ENCODE data around the genes CTNNBL1 and TGM2.

DNA sequence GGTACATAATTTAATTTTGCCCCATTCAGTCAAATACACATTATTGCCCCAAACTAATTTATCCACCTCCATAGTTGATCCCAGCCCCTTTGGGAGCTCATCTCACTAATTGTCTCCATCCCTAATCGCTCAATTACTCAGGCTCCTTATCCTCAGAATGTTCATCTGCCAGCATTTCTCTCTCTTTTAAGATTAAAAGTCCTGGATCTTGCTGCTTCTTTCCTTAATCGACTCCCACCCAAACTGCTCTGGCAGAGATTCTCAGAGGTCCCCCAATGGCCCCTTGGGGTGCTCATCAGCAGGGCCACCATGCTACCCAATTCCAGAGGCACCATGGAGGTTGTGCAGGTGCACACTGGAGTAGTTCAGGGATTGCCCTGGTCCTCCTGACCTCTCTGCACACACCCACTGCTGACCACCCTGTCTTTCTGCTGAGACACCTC lies 18.3 kb upstream of the NNAT start:
- PRO-cap, result no peak
- RAMPAGE, long total RNA, 4 experiments, result no peak in any of the 4 experiments

GRCh38 chr20:37693709-37694297 lies at the start of gene CTNNBL1:
Gene CTNNBL1 (plus strand): TSS chr20:37694030.
- PRO-cap, result no peak
- RAMPAGE, long total RNA, 4 experiments, result start-site peak on the plus strand in 4 of 4 experiments, at chr20:37694029-37694108 at its widest, 287 to 2,729 reads per replicate

GRCh38 chr20:37694298-37694551 lies 395 bp downstream of the CTNNBL1 start:
- PRO-cap, result no peak
- RAMPAGE, long total RNA, 4 experiments, result no peak in any of the 4 experiments

DNA sequence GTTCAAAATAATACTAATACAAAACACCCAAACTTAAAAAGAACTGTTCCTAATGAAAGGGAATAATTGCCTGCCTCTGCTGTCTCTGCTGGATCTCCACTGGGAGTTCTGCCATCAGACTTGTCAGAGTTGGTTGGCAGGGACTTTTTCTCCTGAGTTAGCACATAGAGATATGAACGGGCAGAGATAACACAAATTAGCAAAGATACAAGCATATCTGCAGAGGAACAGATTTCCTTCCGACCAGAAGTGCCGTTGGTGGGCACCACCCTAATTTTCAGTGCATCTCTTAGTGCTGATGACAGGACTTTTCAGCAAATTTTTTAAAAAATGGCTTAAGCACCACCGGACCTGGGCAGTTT lies 18.8 kb downstream of the CTNNBL1 start:
- PRO-cap, result no peak
- RAMPAGE, long total RNA, 4 experiments, result no peak in any of the 4 experiments

DNA sequence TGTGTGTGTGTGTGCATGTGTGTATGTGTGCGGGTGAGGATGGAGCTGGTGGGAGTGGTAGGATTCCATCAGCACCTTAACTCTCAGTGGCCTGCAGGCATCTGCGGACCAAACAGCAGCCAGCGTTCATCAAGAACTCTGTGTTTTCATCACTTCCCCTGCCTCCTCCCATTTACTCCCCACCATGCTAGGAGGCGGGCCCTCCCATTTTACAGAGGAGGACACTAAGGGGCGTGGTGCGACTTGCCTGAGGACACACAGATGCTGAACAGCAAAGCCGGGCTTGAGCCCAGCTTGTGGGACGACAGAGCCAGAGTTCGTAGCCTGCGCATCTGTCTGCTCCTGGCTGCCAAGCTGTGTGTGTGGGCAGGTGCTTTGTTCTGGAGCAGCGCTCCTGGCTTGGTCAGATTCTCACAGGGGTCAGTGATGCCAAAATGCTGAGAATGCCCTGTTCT lies 9.0 kb downstream of the VSTM2L start:
- PRO-cap, result no peak
- RAMPAGE, long total RNA, 4 experiments, result no peak in any of the 4 experiments

GRCh38 chr20:37990088-37991371 lies 42.7 kb downstream of the TTI1 start:
- PRO-cap, result no peak
- RAMPAGE, long total RNA, 4 experiments, result no peak in any of the 4 experiments

- PRO-cap, result no peak
- RAMPAGE, long total RNA, 4 experiments, result no peak in any of the 4 experiments
Measured at GRCh38 chr20:37992712-37993175, 40.5 kb downstream of the TTI1 start.

- PRO-cap, result no peak
- RAMPAGE, long total RNA, 4 experiments, result start-site peak on the minus strand in 2 of 4 experiments, at chr20:38034393-38034511 at its widest, 5 to 9 reads per replicate
Measured at GRCh38 chr20:38034297-38034746, 776 bp downstream of the RPRD1B start.

GRCh38 chr20:38073067-38074114 lies 39.8 kb downstream of the RPRD1B start:
- PRO-cap, result no peak
- RAMPAGE, long total RNA, 4 experiments, result no peak in any of the 4 experiments

DNA sequence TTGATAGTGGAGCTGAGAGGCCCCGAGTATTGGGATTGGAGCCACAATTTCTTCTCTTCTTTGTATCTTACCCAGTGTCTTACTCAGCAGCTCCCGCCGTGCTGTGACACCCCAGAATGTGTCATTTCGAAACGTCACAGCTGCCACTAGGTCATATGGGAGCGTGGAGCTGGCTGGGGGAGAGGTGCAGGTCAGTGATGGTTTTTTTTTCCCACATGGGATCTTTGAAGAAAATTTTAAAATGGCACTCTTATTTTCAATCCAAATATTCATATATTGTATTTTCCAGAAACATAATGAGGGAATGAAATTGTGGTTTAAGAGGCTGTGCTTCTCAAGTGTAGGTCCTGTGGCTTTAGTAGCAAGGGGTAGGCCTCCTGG lies 50.2 kb downstream of the RPRD1B start:
- PRO-cap, result no peak
- RAMPAGE, long total RNA, 4 experiments, result no peak in any of the 4 experiments

- PRO-cap, result no peak
- RAMPAGE, long total RNA, 4 experiments, result no peak in any of the 4 experiments
Measured at GRCh38 chr20:38157928-38158591, 7.0 kb downstream of the TGM2 start.

GRCh38 chr20:38164800-38165623 lies at the start of gene TGM2:
Gene TGM2 (minus strand): TSS chr20:38165270.
- PRO-cap, result unidirectional peak, minus-strand start at chr20:38165270
- RAMPAGE, long total RNA, 4 experiments, result start-site peak on the minus strand in 4 of 4 experiments, at chr20:38165228-38165313 at its widest, 18 to 301 reads per replicate

DNA sequence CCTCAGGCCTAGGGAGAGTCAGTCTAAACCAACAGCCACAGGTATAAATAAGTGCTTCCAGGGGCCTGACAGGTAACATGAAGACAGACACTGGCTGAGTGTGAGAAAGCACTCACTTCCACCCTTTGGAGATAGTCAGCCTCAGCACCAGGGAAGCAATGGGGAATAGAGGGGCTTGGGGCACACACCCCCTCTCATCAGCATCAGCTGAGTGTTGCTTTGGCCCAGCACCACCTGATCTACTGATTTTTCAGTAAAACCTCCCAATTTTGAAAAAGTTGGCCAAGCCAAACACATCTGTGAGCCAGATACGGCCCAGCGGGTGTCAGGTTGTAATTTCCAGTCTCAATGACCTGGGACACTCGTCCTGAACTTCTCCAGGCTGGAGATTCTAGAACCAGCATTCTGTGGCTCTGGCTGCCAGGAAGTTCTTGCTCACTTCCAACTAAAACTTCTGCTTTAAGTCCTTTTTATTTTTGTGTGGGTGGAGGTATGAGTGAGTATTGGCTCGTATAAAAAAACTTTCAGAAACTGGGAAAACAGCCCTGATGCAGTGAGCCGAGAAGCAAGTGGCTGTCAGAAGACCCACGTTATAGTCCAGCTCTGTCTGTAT lies 5.2 kb downstream of the KIAA1755 start:
- PRO-cap, result no peak
- RAMPAGE, long total RNA, 4 experiments, result no peak in any of the 4 experiments

DNA sequence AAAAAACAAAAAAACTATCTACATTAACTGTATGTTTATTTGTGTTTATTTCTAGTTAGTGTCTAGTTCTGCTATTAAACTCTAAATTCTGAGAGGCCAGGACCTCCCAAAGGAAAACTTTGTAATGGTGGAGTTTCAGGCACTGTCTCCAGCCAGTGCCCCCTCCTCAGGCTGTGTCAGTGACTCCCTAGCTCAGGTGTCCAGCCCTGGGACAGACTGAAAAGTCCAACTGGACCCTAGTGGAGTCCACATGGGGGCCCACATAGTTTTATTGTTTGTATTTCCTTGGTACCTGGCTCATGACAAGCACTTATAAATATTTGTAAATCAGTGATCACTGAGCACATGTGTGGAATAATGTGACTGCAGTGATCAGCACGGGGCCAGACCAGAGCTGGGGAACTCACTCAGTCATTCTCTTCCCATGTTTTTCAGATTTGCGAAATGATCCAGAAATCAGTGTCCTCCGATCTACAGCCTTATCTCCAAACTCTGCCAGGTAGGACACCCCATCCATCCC lies 14.0 kb downstream of the LBP start:
- PRO-cap, result no peak
- RAMPAGE, long total RNA, 4 experiments, result no peak in any of the 4 experiments

DNA sequence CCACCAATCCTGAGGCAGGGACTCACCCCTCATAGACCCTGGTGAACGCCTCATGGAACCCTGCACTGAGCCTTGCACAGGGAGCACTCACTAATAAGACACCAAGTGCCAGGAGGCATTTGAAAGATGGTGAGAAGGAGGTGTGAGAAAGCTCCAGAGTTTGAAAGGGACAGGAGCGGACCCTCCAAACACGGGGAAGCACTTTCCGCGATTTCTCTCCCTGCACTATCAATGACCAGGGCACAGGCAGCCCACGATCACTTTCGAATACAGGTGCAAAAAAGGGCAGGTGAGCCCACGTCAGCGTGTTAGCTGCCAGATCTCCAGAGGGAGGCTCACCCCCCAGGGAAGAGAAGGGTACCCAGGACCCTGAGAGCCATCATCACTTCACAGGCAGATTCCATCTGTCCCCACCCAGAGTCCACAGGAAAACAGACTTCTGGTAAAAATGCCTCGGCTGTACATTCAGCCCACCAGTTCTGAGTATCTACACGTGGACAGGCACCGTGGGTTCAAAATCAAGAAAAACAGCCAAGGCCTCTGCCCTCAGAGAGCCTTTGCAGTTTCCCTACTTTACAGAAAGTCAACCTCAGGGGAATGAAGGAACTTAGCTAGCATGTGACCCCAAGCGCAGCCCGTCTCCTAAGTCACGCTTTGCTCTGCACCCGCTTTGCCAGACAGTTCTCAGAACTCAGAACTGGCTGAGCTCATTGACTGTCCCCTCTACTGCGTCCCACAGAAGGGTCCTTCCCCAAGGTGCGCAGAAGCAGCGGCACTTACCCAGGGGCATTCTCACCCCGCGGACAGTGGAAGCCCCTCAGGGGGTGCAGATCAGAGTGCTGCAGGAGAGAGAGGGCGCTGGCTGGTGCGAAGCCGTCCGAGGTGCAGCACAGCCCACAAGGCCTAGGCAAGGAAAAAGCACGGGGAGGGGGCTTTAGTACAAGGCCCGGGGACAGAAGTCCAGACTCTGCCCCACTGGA lies 38.6 kb upstream of the RALGAPB start:
- PRO-cap, result no peak
- RAMPAGE, long total RNA, 4 experiments, result start-site peak on the minus strand in 2 of 4 experiments, centred at positions 281 to 536 of the sequence, 10 to 27 reads per replicate

GRCh38 chr20:38601515-38602013 lies 20.6 kb downstream of the ADIG start:
- PRO-cap, result no peak
- RAMPAGE, long total RNA, 4 experiments, result no peak in any of the 4 experiments

- PRO-cap, result no peak
- RAMPAGE, long total RNA, 4 experiments, result no peak in any of the 4 experiments
Measured at GRCh38 chr20:38729319-38729624, 5.0 kb downstream of the SLC32A1 start.

- PRO-cap, result no peak
- RAMPAGE, long total RNA, 4 experiments, result no peak in any of the 4 experiments
Measured at GRCh38 chr20:38804395-38805331, 834 bp upstream of the PPP1R16B start.

DNA sequence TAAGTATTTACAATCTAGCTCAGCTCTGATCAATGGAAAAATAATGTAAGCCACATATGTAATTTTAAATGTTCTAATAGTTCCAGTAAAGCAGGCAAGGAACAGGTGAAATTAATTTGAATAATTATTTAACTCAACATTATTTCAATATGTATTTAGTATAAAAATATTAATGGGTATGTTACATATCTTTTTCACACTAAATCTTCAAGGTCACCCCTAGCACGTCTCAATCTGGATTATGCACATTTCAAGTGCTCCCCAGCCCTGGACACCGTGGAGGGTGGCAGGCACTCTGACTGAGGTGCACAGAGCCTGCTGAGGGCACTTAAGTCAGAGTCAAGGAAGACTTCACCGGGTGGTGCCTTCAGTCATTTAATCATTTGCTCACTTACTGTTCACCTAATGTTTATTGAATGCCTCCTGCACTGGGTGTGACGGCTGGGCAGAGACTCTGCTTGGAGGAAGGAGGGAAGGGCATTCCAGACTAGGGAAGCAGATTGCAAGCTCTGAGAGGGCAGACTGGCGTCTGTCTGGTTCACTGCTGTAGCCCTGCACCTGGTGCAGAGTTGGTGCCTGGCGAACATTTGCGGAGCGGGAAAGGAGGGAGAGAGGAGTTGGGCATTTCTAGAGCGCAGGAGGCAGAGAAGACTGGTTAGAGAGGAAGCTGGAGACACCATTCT lies 54.3 kb upstream of the FAM83D start:
- PRO-cap, result no peak
- RAMPAGE, long total RNA, 4 experiments, result no peak in any of the 4 experiments

DNA sequence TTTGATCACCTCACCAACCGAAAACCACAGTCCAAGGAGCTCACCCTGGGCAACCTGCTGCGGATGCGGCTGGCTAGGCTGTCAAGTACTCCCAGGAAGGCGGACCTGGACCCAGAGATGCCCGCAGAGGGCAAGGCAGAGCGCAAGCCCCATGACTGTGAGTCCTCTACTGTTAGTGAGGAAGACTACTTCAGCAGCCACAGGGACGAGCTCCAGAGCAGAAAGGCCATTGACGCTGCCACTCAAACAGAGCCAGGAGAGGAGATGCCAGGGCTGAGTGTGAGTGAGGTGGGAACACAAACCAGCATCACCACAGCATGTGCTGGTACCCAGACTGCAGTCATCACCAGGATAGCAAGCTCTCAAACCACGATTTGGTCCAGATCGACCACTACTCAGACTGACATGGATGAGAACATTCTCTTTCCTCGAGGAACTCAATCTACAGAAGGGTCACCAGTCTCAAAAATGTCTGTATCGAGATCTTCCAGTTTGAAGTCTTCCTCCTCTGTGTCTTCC lies 10.4 kb upstream of the DHX35 start:
- PRO-cap, result no peak
- RAMPAGE, long total RNA, 4 experiments, result no peak in any of the 4 experiments

Data from omental fat pad (tissue), 4 donors.